Neural cell (in vitro differentiated cells): ENCODE measurements around a stretch of chr18.

DNA sequence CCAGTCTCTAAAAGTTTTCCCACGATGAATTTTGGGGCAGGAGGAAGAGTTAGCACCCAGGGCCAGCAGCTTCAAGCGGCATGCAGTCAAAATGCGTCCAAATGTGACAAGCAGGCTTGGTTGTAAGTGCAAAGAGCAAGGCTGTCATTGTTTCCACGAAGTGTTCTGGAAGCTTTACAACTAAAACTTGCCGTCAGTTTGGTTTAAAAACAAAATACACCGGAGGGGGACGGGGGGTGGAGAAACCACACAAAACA, 1.1 kb downstream of the TGIF1 start:
- RAMPAGE, long total RNA: no peak

- RAMPAGE, long total RNA: no peak
Measured at GRCh38 chr18:3594035-3594816, 144.3 kb downstream of the TGIF1 start.

DNA sequence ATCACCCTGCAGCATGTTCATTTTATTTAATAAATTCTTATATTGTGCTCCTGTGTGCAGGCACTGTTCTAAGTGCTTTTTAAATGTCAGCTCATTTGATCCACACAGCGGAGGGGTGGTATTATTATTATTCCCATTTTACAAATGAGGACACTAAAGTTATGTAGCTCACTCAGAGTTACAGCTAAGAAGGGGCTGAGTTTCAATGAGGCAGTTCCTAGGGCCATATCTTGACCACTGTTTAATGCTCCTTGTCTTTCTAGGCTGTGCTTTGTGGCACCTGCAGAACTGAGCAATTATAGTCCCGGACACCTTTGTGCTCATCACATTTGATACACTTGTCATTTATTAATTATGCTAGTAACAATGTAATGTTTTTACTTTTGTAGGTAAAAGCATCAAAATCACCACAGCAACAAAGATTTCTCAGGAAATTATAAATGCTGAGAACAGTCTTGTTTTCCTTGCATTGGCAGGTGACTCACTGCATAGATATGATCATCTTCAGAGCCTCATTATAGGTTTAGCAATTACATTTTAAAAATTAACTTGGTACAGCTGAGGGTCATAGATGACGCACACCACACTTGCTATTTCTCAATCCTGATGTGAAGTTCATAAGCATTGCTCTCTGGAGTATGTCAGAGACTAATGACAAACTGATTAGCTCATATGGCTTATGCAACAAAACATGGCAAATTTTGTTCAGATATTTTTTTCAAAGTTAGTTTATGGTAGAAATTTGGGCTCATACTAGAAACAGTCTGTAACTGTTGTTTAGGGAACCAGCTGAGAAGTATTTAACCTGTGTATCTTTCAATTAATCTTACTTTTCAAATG, 366.8 kb downstream of the TGIF1 start:
- RAMPAGE, long total RNA: no peak

- RAMPAGE, long total RNA: no peak
Measured at GRCh38 chr18:3872441-3873729, 422.9 kb downstream of the TGIF1 start.

- RAMPAGE, long total RNA: no peak
Measured at GRCh38 chr18:3966675-3967505, 488.2 kb downstream of the DLGAP1 start.

GRCh38 chr18:4453757-4454503, 1.2 kb downstream of the DLGAP1 start:
- RAMPAGE, long total RNA: no peak

- RAMPAGE, long total RNA: no peak
Measured at GRCh38 chr18:5196147-5196593, 887 bp downstream of the AKAIN1 start.

DNA sequence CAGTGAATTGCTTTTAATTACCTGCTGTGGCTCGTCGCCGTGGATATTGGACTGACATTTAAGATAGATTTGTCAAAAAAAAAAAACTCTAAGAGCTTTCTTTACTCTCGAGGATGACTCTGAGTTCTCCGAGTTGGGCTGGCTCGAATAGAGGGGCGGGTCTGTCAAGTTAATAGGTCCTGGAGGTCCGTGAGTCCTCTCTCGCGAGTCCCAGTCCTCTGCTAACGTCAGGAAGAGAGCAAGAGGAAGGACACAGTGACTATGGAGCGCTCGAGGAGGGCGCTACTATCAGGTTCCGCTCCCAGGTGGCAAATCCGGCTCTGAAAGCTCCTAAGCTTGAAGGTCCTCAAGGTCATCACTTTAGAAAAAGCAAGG, 361 bp upstream of the AKAIN1 start:
- RAMPAGE, long total RNA: no peak

DNA sequence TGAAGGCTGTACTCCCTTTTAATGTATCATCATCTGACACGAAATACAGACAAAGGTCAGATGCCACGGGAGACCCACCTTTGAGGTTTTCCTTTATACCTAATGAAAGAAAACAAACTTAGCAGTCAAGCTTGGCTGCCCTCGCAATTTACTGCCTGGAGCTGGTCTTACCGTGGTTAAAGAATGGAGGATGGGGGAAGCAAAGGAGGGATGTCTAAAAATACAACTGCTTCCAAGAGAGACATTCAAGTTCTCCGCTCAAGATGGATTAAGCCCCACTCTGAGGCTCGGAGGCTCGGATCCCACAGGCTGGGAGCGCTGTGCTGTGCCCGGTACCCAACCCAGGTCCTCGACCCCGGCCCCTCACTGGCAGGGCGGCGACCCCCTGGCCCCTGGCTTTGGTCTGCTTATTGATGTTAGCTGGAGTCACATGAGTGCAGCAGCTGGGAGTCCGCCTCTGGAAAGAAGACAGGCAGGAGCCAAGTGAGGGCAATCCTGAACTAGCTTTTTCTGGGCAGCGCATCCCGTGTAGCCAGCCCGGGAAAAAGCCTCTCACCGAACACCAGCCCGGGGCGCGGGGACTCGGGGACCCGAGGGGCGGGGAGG, 869 bp downstream of the TMEM200C start:
- RAMPAGE, long total RNA: no peak

- RAMPAGE, long total RNA: no peak
Measured at GRCh38 chr18:6371157-6371594, 43.5 kb downstream of the L3MBTL4 start.

- RAMPAGE, long total RNA: no peak
Measured at GRCh38 chr18:6478641-6478866, 63.8 kb upstream of the L3MBTL4 start.

DNA sequence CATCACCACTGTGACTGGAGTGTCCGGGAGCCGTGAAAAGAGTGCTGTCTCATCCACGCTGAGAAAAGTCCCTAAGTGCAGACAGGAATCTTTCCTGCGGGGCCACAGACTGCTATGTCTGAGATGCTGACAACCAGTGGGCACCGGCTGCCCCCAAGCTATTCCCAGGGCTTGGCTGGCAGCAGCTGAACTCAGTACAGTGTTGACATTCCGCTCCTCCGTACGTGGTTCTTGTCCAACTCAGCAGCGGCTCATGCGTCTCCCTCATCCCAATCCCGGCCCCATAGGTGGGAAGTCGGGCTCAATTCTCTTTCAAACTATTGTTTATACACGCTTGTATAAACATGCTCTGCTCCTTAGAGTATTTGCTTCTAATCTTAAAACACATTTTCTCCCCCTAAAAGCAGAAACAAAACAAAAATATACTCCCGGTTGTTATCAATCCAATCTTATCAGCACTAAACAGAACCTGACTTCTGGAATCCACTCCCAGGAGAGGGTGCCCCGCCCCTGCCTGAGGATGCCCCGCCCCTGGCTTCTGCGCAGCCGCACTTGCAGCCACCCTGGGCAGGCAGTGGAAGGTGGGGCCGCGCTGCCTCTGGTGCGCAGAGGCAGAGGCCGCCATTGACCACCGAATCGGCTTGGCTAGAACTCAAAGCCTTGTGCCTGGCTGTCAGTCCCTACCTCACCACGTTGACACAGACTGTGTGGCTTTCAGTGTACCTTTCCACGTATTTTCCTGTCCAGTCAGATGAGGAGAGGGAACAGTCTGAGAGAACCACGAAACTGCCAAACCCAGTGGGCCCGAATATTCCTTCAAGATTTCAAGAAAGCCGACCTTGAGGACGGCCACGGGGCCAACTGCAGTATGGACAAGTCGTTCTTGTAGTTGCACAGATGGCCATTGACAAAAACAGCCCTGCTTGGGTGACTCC, 46.5 kb upstream of the ARHGAP28 start:
- RAMPAGE, long total RNA: no peak

DNA sequence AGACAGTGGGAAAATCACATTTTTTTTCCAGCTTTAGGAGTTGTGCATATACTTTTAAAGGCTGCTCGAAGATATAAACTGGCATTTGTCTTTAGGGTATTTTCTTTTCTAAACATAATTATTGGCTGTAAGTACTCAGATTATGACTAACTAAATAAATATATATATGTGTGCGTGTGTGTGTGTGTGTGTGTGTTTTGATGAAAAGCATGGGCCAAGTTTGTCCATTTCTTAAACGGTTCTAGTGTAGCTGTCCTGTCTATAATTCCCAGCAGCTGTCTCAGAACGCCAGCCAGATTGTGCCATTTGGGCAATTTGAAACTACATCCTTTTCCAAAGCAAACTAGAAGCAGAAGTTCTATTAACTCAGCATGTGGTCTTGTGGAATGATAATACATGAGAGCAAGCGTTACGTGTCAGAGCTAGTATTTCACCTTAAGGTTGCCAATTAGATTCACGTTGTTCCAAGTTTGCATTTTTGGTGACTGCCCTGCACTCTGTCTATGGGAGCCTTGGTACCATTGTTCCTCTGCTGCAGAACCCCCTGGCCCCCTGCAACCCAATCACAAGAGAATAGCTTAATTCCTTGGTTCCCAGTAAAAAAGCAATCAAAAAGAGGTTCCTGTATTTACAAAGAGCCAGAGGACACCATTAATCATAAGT, 1.7 kb downstream of the ARHGAP28 start:
- RAMPAGE, long total RNA: no peak

DNA sequence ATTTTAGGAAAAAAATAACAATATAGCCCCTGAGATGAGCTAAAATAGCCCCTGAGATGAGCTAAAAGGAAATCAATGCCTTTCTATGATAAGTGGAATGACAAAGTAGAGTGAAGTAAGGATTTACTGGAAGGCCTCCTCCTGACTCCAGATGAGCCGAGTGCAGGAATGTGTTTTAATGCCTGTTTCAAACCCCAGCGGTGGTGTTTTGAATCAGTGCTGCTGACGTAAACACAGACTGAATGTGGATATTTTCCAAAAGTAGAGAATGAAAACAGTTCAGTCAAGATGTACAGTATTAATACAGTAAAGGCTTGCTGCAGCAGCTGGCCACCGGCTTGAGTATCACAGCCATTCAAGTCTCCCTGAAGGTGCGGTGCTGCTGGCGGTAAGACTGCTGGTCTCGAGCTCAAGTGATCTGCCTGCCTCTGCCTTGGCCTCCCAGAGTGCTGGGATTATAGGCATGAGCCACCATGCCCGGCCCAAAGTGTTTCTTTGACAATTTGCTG, 46.7 kb downstream of the ARHGAP28 start:
- RAMPAGE, long total RNA: no peak

DNA sequence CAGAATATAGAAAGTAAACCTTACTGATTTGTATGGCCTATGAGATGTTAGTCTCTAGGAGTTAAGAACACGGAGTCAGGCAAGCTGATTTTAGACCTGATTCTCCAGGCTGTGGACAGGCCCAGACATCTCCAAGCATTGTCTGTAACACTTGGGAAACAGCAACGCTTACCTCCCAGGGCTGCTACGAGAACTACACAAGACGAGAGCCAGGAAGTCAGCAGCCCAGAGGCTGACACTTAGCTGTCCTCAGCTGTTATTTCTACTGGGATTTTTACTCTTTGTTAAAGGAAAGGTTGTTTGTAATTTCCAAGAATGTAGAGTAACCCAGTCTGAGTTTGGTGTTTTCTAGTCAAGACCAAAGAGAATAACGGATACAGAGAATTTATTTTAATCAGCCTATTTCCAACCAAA, 123.5 kb downstream of the LAMA1 start:
- RAMPAGE, long total RNA: no peak

DNA sequence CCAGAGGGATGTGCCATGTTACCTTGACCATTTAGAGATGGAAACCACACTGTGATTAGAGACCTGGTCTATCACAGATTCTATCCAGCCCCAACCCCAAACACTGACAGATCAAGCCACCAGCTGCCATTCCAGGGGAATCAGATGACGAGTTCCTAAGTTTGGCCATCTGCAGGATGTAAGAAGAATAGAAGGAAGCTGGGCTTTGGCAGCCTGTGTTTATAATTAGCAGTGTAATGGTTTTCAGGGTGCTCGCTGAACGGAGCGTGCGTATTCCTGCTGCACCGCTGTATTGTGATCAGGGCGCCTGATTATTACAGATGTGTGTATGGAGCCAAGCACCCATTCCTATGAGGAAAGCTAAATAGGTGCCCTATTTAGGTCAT, 138.1 kb downstream of the LRRC30 start:
- RAMPAGE, long total RNA: no peak

DNA sequence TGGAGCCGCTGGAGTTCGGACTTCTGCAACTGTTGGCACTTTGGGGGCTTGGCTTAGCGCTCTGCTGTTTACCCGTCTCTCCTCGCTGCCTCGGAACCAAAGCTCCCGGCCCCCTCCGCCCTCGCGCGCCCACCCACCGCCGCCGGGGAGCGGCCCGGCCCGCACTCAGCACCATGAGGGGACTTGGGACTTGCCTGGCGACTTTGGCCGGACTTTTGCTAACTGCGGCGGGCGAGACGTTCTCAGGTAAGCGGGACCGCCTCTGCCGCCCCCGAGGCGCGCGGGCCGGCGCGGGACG, 479 bp downstream of the PTPRM start:
- RAMPAGE, long total RNA: no peak

DNA sequence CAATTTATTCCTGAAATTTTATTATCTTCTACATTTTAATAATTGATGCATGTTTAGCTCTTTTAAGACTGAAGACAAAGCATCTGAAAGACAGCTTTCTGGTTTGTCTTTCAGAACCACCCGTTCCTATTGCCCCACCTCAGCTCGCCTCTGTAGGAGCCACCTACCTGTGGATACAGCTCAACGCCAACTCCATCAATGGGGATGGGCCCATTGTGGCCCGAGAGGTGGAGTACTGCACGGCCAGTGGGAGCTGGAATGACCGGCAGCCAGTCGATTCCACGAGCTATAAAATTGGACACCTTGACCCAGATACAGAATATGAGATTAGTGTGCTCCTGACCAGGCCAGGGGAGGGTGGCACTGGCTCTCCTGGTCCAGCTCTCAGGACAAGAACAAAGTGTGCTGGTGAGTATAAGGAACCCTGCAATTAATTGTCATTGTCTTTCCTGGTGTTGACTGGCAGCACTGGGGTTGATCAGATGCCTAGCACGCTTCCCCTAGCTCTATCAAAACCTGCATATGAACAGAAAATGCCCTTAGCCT, 388.0 kb downstream of the PTPRM start:
- RAMPAGE, long total RNA: no peak

- RAMPAGE, long total RNA: no peak
Measured at GRCh38 chr18:7976302-7976800, 409.2 kb downstream of the PTPRM start.

DNA sequence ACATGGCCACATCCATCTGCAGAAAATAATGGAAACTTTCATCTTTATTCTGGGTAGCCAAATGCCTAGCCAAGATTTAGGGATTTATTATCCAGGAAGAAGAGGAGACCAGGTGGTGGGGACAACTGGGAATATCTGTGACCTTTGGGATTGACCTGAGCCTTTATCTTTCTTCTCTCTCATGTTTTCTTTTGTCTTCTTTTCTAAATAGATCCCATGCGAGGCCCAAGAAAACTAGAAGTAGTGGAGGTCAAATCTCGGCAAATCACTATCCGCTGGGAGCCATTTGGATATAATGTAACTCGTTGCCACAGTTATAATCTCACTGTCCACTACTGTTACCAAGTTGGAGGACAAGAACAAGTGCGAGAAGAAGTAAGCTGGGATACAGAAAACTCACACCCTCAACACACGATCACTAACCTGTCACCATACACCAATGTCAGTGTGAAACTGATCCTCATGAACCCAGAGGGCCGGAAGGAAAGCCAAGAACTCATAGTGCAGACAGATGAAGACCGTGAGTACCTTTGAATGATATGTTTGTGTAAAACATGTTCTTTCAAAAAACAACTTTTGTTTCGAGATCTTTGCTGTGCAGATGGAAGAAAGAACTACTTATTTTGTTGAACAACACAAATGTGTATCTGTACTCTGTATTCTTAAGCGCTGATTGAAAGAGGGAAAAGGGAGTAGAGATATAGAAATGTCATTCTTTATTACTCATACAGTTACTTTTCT, 502.5 kb downstream of the PTPRM start:
- RAMPAGE, long total RNA: no peak